Glomerular endothelial cell (primary cell): Measurements from ENCODE around the genes COL4A5, TMEM164, SERTM2, ALG13 and AMOT.

GRCh38 chrX:106912823-106913125 lies 7.4 kb upstream of the CLDN2 start:
- RAMPAGE, long total RNA, result no peak

- RAMPAGE, long total RNA, result no peak
These were observed 2.2 kb downstream of the FRMPD3 start for GRCh38 chrX:107451686-107452116.

- RAMPAGE, long total RNA, result no peak
These were observed 43.6 kb downstream of the TSC22D3 start for GRCh38 chrX:107731692-107732637.

GRCh38 chrX:107736611-107737487 lies 38.7 kb downstream of the TSC22D3 start:
- RAMPAGE, long total RNA, result no peak

DNA sequence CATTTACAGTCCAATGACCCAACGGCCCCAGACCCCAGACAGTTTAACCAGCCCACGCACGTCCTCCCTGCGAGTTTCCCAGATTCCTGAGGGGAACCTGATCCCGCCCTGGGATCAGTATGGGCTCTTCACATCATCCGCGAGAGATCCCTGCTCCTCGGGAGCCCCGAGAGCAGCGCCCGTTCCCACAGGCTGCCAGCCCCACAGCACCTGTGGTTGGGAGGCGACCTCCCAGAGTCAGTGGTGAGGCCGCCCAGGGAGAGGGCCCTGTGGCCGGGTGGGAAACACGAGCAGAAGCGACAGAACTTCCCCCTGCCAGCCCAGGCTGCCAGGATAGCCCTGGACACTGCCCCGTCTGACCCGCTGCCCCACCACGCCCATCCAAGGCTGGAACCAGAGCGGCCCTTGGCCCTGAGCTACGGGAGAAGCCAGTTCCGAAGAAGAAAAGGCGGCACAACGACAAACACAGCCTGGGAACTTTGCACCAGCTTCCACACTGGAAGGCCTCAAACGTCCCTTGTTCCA lies 32.8 kb downstream of the TSC22D3 start:
- RAMPAGE, long total RNA, result no peak

- RAMPAGE, long total RNA, result no peak
These were observed 15.9 kb downstream of the TSC22D3 start for GRCh38 chrX:107759414-107760328.

DNA sequence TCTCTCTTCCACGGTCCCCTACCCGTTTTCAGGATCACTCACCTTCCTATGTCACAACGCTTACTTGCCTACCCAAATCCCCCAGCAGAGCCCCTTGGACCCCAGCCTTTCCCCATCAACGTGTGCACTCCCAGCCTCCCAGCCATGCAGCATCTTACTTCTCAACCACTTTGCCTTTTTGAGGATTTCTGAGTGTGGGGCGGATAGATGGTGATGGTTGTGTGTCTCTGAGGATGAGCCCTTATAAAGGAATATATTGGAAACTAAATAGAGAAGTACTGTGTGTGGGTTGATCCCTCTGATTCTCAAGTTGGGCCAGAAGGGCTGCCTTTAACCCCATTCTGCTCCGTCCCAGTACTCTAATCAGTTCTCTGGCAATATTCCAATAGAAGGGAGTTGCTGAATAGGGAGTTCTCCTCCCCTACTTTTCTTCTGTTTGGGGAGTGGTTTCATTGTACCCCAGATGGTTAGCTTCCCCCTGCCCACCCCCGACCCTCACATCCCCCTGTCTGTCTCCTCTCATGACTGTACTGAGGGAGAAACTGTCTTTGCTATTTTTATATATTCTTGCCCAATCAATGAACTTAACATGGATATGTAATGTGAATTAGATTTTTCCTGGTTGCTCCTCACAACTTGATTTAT lies 1.7 kb downstream of the MID2 start:
- RAMPAGE, long total RNA, result no peak

DNA sequence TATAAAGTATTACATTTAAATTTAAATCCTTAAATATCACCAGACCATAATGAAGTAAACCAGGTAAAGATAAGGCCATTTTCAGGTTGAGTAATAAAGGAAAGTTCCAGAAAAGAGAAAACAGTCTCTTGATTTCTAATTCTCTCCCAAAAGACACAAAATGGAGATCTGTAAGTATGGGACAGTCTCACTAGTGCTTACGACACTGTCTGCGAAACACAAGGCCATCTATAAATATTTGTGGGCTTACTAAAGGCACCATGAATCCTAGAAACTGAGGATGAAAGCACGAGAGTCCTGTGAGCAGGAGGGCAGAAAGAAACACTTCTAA lies 943 bp downstream of the PSMD10 start:
- RAMPAGE, long total RNA, result no peak

DNA sequence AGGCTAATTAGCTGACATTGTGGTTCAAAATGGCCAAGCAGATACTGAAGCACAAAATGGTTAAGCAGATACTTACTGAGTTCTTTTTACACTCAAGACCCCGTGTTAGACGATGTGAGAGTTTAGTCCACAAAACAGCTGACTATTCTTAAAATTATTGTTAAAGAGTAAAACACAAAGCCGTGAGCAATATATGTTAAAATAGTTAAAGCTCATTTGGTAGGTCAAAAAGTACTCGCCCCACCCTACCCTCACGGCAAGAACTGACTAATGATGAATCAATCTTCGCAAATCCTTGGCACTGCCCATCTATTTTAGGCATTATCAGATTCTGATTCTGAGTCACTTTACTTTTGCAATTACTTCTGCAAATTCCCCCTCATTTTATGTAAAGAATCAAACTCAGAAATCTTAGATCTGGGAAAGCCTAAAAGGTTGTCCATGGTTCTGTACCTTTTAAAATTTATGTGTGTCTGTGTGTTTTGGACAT lies 40.3 kb downstream of the COL4A6 start:
- RAMPAGE, long total RNA, result no peak

DNA sequence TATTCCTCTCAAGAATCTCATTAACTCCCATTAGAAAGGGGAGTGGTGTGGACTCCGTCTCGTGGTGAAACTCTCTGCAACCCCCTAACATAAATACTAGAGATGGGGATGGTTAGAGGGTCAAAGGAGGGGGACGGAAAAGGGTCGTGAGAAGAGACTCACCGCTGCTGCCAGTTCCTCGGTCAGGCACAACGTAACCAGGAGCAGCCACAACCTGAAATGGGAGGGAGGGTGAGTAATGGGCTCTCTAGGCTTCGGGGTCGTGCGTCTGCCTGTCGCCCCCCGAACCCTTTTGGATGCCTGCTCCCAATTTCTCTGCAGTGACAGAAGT lies 477 bp downstream of the COL4A6 start:
- RAMPAGE, long total RNA, result no peak

DNA sequence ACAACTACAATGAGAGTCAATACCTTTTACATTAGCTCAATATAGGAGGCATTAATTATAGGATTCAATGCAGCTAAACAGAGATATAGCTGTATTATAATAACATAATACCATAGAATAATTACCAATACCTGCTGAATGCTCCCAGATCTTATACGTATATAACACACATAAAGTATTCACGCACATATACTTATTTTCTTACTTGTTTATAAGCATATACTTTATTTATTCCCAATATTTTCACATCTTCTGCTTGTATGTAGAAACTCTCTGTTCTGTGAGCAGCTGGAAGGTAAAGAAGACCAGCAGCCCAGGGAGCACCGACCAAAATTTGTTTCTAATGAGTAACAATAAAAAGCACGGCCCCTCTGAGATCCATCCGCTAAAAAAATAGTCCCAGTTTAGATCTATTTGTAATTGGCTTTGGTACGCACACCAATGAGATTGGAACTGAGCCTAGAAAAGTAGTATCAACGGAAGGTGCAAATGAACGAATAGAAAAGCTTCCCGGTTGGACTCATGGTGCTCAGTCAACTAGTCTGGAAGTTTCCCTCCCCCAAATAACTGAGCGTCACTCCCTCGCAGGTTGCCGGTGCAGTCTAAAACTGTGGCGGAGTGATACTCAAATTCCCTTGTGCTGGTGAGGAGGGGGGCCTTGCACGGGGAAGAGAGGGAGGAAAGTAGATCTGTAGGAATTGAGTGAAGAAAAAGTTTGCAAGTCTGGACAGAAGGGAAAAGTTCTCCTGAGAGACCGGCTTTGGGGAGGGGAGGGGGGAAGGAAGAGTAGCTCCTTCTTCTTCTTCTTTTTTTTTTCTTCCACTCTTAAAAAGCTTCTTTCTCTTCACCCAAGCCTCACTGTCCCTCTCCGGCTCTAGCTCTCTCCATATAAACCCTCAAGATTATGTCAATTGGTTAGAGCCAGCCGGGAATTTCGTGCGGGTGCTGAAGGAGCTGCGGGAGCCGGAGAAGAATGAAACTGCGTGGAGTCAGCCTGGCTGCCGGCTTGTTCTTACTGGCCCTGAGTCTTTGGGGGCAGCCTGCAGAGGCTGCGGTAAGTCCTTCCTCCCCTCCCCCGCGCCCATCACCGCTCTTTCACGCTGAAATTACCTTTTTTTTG lies at the start of gene COL4A5:
Gene COL4A5, plus strand, starts transcription at position 686 of the 1,120 bp plus-strand sequence.
- RAMPAGE, long total RNA, result start-site peak on the plus strand centred at position 665 of the sequence, 82 bp wide, 152 and 129 reads in 2 replicates; start-site peak on the plus strand centred at position 920 of the sequence, 196 bp wide, 24 and 19 reads in 2 replicates

DNA sequence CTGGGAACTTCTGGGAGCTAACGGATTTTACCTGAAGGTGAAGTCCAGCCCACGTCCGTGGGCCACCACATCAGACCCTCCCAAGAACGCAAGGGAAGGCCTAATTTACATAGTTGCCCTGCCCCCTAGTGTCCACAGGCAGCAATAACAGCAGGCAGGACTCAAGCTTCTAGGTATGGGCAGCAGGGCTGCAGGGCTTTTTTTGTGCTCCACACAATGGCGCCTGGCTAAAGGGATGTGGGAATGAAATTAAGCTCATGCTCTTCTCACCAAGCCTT lies 112.0 kb upstream of the TMEM164 start:
- RAMPAGE, long total RNA, result no peak

- RAMPAGE, long total RNA, result no peak
These were observed at the start of gene TMEM164 for GRCh38 chrX:110003021-110003443. Gene TMEM164 (plus strand): TSS chrX:110003114.

DNA sequence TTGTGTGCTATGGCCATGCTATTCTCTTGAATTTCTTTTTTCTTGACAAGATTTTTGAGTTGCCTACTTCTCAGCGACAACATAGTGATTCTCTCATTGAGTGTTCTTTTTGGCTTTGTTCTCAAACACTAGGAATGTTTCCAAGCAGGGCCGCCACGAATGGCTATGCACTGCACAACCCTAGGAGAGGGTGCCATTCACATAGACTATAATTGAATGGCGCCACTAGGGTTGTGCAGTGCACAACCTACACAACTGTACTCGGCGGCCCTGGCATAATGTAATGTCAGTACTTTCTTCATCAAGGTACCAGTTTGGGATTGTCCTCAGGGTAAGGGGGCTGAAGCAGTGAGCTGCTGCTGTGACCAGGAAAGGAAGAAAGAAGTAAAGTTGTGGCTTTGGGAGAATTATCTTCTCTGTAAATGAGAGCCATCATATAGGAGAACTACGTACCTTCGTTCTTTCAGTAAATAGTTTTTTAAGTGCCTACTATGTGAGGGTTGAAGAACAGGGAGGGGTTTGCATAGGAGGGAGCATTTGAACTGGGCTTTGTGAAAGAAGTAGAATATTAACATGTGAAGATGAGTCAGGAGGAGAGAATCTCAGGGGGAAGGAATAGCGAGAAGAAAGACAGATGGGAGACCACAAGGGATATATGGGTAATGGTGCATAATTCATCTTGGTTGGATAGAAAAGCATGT lies 52.4 kb downstream of the TMEM164 start:
- RAMPAGE, long total RNA, result no peak

GRCh38 chrX:111511468-111511929 lies at the start of gene SERTM2:
Gene SERTM2 (plus strand): TSS chrX:111511645.
- RAMPAGE, long total RNA, result no peak

DNA sequence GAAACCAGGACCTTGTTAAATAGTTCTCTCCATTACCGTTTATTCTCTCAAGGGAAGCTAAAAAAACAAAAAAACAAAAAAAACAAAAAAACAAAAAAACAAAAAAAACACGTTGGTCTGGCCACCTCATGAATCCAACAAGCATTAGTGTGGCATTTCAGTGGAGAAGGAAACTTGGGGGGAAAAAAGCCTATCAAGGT lies 62.8 kb upstream of the ALG13 start:
- RAMPAGE, long total RNA, result no peak

- RAMPAGE, long total RNA, result start-site peak on the plus strand at chrX:111681188-111681230, 234 and 245 reads in 2 replicates
These were observed at the start of gene ALG13 for GRCh38 chrX:111680657-111681450. Gene ALG13 (plus strand): TSS chrX:111681170.

DNA sequence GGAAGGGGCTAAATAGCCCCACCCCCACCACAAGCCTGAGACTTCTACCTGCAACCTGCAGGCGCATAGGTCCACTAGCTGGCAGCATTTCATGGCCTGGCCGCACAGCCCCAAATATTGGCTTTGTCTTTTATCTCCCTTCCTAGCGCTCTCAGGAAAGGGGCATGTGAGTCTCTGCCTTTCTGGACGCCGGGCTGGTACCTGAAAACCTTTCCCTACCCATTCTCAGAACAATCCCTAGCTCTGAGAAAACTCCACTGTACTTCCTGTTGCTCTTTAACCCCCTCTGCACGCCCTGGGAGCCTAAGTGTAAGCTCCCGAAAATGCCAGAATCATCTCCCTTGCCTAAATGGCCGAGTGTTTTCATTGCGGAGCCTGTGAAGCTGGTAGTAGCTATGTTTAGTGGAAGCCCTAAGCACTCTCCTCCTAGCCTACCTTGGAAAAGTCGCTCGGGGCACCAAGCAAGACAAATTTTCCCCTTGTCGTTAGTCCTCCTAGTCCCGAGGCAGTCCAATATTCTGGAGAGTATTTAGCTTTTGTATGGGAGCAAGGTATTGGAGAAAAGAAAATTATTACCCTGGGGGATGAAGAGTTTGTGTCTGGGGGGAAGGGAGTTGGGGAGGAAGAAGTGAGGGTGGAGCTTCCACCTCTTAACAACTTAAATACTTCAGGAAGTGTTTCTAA lies 1.1 kb downstream of the RTL4 start:
- RAMPAGE, long total RNA, result no peak

- RAMPAGE, long total RNA, result no peak
These were observed at the start of gene AMOT for GRCh38 chrX:112840239-112841565. Gene AMOT (minus strand): TSS chrX:112840831.

- RAMPAGE, long total RNA, result no peak
These were observed 543.7 kb upstream of the HTR2C start for GRCh38 chrX:114040231-114040545.